A172 (cell line): ENCODE data around the gene ADCYAP1.

GRCh38 chr18:213294-214497, 54.2 kb downstream of the THOC1 start:
- RAMPAGE, long total RNA: no peak

- RAMPAGE, long total RNA: no peak
Measured at GRCh38 chr18:243847-244716, 23.8 kb downstream of the THOC1 start.

DNA sequence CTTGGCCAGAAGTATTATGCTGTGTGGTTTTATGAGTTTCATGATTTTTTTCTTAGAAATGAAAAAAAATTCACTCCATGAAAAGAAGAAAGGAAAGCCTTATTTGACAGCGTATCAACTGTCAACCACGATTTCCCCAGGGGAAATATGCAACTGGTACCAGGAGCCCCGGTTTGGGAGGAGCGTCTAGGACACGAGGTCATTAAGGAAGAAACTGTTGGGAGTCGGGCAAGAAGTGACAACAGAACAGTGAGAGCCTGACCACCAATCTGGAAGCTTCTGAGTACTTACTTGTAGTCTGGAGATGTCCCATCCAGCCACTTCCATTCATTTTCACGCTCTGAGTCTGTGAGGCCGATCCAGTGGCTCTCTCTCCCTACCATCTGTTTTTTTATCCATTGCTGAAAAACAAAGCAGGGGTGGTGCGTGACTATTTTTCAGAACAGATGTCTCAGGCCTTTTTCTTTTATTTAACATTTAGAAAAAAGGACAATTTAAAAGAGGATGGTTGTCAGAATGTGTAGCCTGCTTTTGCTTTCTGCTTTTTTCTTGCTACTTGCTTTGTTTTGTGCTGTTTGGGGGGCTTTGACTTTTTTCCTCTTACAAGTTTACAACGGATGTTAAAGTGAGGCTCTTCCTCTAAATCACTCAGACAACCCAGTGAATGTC, 63.7 kb upstream of the THOC1 start:
- RAMPAGE, long total RNA: no peak

GRCh38 chr18:658494-658965, 1.1 kb downstream of the TYMS start:
- RAMPAGE, long total RNA: no peak

GRCh38 chr18:666327-667452, 9.2 kb downstream of the TYMS start:
- RAMPAGE, long total RNA: no peak

- RAMPAGE, long total RNA: no peak
Measured at GRCh38 chr18:808229-809008, 3.6 kb downstream of the YES1 start.

GRCh38 chr18:832037-832545, 20.0 kb upstream of the YES1 start:
- RAMPAGE, long total RNA: no peak

GRCh38 chr18:904687-905132, at the start of gene ADCYAP1:
ADCYAP1 (plus strand) TSS chr18:904871.
- RAMPAGE, long total RNA: no peak

DNA sequence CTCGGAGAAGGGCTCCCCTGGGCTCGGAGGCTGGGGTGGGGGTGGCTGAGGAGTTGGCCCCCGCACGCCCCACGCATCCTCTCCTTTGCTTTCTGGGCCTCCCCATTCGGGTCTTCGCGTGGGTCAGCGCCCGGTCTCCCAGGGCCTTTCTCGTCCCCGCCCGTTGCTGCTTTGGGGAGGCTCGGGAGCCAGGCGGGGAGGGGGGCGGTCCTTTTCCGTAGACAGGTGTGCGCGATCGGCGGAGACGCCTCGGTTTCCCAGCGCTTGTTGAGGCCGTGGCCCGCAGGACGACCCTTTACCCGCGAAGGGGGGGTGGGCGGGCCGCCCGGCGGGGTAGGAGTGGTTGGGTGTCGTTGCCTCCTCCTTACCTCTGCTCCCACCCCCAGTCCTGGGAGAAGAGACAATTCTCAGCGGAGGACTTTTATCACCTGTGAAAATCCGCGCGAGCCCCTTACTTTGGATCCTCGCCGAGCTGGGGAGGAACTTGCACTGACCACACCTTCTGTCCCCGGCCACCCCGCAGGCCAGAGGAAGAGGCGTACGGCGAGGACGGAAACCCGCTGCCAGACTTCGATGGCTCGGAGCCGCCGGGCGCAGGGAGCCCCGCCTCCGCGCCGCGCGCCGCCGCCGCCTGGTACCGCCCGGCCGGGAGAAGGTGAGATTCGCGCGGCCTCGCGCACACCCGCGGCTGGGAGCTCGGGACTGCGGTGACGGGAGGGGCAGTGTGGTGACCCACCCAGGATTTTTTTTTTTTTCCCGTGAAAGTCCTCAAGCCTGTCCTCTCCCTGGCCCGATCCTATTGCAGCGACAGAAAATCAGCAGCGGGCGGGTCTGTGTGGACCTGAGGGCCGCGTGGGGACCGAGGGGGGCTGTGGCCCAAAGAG, 2.7 kb downstream of the ADCYAP1 start:
- RAMPAGE, long total RNA: no peak

DNA sequence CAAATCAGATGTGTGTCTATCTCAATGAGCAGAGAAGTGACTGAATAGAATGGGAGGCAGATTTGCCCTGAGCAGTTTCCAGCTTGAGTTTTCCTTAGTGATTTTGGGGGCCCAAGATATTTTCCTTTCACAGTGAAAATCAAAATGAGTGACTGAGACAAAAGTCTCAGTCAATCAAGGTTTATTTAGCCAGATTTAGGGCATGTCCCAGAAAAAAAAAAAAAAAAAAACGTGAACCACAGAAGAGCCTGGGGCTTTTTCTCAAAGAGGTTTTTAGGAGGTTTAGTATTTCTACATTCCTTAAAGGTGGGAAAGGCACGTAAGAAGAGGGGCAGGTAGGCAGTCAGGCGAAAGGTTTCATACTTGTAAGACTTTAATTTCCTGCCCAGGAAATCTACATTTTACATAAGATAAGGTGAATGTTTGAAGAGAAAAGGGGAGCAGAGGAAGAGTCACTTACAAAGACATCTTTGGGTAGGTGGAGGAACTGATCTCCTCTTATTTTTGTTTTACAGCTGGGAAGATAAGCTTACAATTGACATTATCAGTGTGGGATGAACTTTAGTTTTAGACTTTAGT, 514.7 kb downstream of the METTL4 start:
- RAMPAGE, long total RNA: no peak

DNA sequence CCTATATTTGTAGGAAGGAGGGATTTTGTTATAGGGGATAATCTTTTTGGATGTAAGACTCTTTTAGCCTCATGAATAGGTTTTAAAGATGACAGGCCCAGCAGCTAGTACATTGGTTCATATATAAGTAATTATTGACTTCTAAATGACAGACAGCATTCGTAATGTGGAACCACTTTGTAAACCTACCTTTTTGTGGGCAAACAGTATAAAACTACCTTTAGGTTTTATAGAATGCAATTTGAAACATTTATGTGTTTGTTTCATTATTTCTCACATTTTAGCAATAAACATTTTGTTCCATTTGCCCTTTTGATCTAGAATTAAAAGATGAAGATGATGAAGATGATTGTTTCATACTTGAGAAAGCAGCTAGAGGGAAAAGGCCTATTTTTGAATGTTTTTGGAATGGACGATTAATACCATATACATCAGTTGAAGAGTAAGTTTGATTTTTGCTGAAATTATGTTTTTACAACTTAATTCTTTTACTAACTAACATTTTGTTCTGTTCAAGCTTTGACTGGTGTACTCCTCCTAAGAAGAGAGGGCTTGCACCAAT, 44.8 kb downstream of the SMCHD1 start:
- RAMPAGE, long total RNA: no peak

DNA sequence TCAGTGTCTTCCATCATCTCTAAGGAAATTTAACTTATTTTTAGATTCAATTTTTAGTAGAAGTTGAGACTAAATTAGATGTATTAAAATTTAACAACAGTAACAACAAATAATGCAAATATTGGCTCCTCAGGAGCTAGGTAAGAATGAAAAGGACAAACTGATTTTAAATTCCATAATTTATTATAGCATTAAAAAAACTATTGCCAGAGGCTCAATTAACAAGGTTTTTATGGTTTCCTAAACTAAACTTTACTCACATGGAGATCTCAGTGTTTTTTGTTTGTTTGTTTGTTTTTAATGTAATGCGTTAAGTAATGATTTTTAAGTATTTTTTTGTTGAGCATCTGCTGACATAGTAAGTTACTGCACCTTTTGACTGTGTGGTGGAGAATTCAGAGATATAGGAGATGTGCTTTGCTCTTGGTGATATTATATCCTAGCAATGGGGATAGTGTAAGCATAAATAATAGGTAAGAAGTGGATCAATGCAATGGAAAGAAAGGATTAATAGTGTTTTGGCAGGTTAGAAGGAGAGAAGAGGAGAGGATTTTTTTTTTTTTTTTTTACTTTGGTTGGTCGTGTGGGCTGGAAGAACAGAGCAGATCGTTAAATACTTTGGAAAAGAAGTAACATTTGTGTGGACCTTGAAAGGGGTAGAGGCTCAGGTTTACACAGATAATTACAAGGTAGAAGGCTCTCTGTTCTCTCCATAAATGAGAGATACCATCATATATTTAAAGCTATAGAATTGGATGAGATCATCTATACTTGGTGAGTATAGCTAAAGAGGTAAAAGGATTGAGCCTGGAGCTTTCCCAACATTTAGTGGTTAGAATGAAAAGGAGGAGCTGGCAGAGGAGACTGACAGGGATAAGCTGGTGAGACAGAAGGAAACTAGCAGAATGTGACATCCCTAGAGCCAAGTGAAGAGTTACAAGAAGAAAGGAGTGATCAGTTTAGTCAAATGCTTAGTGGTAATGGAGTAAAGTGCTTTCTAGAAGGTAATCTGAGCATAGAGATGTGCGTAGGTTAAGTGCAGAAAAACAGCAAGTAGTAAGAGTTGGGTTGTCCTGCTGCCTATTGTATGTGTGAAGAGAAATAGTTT, 48.9 kb downstream of the SMCHD1 start:
- RAMPAGE, long total RNA: no peak

GRCh38 chr18:2720930-2721191, 65.3 kb downstream of the SMCHD1 start:
- RAMPAGE, long total RNA: no peak

- RAMPAGE, long total RNA: no peak
Measured at GRCh38 chr18:2791289-2792423, 55.1 kb upstream of the EMILIN2 start.

GRCh38 chr18:2795810-2796234, 51.0 kb upstream of the EMILIN2 start:
- RAMPAGE, long total RNA: no peak

DNA sequence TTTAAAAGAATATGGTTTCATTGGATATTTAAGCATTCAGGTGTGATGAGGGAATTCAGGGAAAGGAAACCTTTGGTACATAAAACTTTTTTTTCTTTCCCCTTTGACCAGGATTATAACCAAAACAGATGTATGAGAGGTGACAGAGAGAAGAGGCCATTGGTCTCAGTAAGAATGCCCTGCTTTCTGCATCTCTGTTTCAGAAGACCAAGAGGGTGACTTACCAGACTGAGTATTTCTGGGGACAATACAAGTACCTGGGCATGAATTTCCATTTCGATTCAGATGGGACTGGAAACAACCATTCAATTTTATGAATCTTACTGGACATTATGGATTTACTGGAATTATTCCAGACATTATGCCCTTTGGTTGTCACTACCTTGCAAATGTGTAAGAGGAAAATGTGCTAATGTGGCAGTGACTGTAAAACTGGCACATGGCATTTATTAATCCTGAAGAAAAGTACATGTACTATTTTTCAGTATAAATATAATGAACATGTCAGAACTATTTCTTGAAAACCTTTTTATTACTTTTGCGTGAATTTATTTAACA, 44.3 kb upstream of the EMILIN2 start:
- RAMPAGE, long total RNA: no peak

- RAMPAGE, long total RNA: no peak
Measured at GRCh38 chr18:2916125-2916889, 69.5 kb downstream of the EMILIN2 start.

GRCh38 chr18:2970323-2970732, 42.6 kb downstream of the LPIN2 start:
- RAMPAGE, long total RNA: no peak

- RAMPAGE, long total RNA: no peak
Measured at GRCh38 chr18:2970733-2971757, 41.9 kb downstream of the LPIN2 start.

GRCh38 chr18:2998712-2999429, 14.1 kb downstream of the LPIN2 start:
- RAMPAGE, long total RNA: no peak